Prostate gland (tissue), 2 donors: ENCODE measurements around a stretch of chr3.

GRCh38 chr3:71100015-71100632 lies 483.4 kb downstream of the FOXP1 start:
- PRO-cap, result no peak
- RAMPAGE, long total RNA, 2 experiments, result no peak in any of the 2 experiments

GRCh38 chr3:71133943-71134499 lies 449.5 kb downstream of the FOXP1 start:
- PRO-cap, result no peak
- RAMPAGE, long total RNA, 2 experiments, result no peak in any of the 2 experiments

- PRO-cap, result no peak
- RAMPAGE, long total RNA, 2 experiments, result no peak in any of the 2 experiments
These were observed 429.9 kb downstream of the FOXP1 start for GRCh38 chr3:71153684-71154007.

DNA sequence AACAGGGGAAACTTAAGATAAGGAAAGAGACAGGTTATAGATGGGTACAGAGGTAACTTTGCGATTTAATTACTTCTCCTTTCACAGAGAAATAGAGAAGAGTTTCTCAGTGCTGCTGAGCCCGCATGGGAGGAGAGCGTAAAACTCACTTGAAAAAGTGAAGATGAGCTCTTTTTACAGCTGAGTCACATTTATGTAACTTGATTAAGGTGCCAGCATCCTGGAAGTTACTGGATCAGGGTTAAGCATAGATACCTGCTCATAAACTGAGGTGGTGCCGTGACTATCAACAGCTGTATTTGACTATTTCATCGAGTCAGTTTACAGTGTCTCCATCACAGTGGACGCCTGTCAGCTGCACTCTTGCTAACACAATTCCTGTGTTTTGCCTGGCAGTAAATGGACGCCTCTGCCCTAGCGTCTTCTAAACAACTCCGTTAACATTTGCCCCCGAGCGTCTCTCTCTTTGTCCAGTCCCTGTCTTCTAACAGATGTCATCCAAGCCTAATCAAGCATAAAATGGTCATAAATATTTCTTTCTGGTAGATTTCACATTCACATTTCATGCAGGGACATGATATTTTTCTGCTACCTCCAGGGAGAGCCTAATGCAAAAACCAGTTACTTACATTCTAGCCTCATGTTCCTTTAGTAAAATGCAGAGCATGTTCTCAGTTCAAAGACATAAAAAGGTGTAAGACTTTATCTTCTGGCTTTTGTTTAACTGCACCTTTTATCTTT lies 414.5 kb downstream of the FOXP1 start:
- PRO-cap, result no peak
- RAMPAGE, long total RNA, 2 experiments, result no peak in any of the 2 experiments

DNA sequence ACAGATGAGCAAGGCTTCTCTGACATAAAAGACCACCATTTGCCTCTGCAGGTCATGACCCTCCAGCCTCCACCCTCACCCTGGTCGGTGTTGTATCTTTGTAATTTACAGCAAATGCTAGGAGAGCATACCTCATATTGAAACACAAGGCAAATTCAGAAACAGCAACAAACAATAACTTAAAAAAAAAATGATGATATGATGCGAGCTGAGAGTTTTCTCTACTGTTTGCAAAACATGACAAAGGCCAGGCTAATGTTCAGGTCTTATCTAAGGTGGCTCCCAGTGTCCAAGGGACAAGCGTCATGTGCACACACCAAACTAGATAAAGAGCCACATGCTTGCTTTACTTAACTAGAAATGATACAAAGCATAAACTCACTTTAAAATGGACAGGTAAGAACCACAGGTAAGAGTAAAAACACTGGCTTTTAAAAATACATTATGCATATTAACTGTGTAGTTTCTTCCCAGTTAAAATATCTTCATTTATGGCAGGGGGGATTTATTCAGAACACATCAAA lies 375.9 kb downstream of the FOXP1 start:
- PRO-cap, result no peak
- RAMPAGE, long total RNA, 2 experiments, result no peak in any of the 2 experiments

DNA sequence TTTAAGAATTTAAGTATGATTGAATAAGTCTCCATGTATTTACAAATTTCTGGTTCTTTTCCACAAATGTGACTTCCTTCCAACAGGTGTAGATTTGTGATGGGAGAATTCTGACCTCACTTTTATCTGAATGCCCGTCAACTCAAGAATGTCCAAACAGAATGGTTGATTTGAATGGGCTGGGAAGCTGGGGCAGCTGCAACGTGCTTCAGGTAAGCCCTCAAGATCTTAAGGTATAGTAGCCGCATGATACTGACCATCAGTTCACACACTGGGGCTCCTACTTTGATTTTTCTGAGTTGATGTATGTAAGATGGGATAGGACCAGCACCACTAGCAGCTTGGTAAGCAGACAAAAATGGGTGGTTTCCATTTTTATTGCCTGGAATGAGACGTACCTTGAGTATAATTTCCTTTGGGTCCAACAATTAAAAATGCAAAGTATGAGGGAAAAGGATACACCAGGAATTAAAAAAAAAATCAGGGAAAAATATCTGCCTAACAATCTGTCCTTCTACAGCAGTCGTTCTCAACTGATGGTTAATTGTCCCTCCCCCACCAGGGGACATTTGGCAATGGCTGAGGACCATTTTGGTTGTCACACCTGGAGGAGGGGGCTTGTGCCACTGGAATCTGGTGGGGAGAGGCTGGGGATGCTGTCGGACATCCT lies 367.1 kb downstream of the FOXP1 start:
- PRO-cap, result no peak
- RAMPAGE, long total RNA, 2 experiments, result start-site peak on the minus strand in 1 of 2 experiments, centred at position 294 of the sequence, 10 reads per replicate

GRCh38 chr3:71467265-71468190 lies 116.0 kb downstream of the FOXP1 start:
- PRO-cap, result no peak
- RAMPAGE, long total RNA, 2 experiments, result no peak in any of the 2 experiments

- PRO-cap, result unidirectional peak, plus-strand start at chr3:71573407
- RAMPAGE, long total RNA, 2 experiments, result no peak in any of the 2 experiments
These were observed 10.4 kb downstream of the FOXP1 start for GRCh38 chr3:71573030-71573591.

DNA sequence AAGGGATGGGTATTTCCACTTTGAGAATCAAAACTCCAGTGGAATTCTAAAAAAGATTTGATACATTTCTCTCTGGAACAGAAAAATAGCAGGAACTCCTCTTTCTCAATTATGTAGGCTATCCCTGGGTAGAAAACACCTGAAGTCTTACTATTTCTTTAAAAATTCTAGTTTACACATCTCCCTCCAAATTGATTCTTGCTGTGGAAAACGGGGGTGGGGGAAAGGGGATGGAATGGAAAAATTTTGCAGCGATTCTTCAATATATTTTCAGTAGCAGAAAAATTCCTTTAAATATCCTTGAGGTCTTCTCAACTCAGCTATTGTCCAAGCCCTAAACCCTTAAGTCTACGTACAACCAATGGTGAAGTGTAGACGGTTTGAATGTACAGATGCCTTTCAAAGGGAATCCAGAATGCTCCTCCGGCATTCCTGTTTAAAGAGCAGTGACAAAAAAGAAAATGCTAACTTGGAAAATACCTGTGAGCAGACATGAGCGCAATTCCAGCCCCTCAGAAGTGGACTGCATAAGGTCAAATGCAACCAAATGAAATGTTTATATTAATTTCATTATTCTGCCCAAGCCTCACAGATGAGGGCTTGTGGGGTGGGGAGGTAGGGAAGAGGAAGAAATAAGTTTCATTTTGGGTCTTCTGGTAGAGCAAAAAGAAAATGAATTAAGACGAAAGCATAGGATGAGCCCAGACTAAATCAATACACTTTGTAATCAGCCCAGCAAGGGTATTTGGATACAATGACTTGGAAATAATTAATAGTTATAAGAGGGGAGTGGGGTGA lies 2.9 kb downstream of the FOXP1 start:
- PRO-cap, result unidirectional peak, plus-strand start at position 467 of the sequence
- RAMPAGE, long total RNA, 2 experiments, result no peak in any of the 2 experiments

DNA sequence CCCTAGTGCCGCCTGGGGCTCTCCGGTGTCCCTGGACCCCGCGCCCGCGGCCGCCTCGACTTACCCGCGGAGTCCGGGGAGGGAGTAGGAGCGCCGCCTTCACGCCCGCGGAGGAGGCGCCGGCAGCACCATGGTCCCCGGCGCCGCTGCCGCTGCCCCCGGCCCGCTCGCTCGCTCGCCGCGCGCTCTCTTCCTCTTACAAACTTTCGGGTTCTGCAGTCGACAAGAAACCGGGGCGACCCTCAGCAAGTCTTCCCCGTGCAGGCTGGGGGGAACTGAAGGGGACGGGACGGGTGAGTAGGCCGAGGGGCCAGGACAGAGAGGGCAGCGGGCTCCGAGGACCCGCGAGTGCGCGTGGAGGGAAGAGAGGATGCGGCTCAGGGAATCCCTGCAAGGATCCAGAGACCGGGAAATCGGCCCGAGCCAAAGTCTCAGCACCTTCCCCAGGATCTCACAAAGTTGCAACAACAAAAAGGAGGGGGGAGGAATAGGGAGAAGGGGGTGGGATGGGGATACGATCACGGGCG lies 2.0 kb downstream of the FOXP1 start:
- PRO-cap, result bidirectional peak, plus-strand start outside the sequence, minus-strand start at position 461 of the sequence
- RAMPAGE, long total RNA, 2 experiments, result start-site peak on the minus strand in 2 of 2 experiments, centred at positions 419 to 429 of the sequence, 40 to 54 reads per replicate

GRCh38 chr3:71694907-71695555 lies 30.2 kb downstream of the EIF4E3 start:
- PRO-cap, result no peak
- RAMPAGE, long total RNA, 2 experiments, result no peak in any of the 2 experiments

DNA sequence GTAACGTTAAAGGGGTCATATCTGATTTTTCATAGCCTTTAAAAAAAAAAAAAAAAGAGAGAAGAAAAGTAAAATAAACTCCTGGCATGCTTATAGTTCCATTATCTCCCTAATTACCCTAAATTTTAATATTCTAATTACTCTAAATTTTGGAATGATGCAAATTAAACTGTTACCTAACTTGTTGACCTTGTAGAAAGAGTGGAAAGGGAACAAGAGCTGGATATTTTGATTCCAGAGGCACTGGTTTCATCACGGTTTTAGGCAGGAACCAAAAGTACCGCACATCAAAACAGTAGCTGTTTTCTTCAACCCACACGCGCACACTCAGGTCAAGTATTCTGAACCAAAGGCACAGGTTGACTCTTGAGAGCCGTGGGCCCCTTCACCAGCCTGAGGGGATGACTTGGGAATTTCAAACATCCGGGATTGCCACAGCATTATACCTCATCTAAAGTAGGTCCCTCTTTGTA lies 87.9 kb upstream of the PROK2 start:
- PRO-cap, result no peak
- RAMPAGE, long total RNA, 2 experiments, result no peak in any of the 2 experiments

GRCh38 chr3:71987718-71988200 lies 202.8 kb upstream of the PROK2 start:
- PRO-cap, result no peak
- RAMPAGE, long total RNA, 2 experiments, result no peak in any of the 2 experiments

DNA sequence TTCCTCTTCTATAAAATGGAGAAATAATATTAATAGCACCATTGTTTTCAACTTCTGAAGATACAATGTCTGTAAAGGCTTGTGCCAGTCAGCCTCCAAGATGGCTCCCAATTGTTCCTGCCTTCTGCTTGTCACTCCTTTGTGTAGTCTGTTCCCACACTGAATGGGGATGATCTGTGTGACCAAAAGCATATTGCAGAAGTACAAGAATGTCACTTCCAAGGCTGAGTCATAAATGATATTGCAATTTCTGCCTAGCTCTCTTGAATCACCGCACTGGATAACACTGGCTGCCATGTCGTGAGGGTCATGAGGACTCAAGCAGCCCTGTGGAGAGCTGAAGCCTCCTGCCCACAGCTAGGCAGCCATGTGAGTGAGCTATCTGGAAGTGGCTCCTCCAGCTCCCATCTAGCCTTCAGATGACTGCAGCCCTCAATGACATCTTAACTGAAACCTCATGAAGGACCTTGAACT lies 223.6 kb upstream of the PROK2 start:
- PRO-cap, result no peak
- RAMPAGE, long total RNA, 2 experiments, result no peak in any of the 2 experiments

DNA sequence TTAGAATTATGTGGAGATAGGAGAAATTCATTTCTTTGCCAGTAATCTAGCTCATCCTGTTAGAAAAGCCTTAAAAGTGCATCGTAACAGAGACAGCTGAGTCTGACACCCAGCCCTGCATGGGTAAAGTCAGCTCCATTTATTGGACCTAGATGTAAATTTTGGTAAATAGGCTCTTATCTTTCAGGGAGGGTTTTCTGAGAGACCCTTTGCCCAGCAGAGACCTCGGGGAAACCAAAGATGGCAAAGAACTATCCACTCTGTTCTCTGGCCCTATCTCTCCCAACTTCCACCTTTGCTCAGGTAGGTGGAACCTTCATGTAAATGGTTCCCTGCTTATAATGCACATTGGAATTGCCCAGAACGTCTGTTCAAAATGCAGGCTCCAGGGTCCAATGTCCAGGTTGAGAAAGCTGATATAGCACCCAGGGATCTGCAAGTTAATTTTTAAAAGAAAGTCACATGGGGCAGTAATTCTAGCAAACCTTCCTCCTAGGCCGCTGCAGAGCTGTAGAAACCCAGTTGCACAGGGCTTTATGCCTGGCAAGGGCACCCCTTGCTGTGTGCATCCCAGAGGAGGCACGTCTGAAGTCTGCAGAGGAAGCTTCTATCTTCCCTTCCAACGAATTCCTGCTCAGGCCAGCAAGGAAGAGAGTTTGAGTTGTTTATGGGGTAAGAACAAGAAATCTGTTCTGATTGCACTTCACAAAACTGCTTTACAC lies 366.0 kb upstream of the PROK2 start:
- PRO-cap, result no peak
- RAMPAGE, long total RNA, 2 experiments, result no peak in any of the 2 experiments

GRCh38 chr3:72185922-72186650 lies 401.1 kb upstream of the PROK2 start:
- PRO-cap, result no peak
- RAMPAGE, long total RNA, 2 experiments, result no peak in any of the 2 experiments

DNA sequence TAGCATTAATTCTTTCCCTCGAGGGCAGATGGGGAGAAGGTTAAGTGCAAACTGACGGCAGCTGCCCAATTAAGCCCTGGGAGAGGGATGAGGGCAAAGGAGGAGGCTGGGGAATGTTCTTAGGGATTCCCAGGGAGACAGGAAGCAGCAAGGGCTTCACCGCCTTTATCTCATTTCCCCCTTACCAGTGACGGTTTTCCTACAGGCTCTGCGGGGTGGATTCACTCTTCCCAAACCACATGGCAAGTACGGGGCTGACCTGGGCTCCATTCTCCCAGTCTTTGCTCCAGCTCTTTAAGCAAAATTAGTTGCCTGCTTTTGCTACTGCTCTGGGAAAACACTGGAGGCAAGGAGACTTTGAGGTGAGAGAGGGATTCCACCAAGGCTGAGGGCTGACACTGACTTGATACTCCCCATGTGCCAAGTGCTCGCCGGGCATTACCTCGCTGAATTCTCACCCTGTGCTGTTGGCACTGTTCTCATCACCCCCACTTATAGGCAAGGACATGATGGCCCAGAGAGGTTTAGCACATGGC lies 519.1 kb upstream of the PROK2 start:
- PRO-cap, result unidirectional peak, plus-strand start at position 238 of the sequence
- RAMPAGE, long total RNA, 2 experiments, result no peak in any of the 2 experiments

DNA sequence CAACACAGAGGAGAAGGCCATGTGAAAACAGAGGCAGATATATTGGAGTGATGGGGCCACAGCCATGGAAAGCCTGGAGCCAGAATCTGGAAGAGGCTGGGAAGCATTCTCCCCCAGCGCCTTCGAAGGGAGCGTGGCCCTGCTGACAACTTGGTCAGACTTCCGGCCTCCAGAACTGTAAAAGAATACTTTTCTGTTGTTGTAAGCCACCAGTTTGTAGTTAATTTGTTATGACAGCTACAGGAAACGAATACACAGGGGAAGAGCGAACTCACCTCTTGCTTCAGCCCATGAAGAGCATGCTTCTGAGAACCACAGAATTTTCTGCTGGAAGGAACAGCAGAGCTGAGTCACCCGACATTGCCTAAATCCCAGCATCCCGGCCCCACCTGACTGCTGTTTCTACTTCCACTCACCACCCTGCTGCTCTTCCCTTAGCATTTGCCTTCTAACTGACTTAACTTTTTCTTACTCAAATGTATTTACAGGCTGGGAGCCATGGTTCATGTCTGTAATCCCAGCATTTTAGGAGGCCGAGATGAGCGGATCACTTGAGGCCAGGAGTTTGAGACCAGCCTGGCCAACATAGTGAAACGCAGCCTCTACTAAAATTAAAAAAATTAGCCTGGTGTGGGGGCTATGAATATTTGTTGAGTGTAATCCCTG lies 501.6 kb downstream of the SHQ1 start:
- PRO-cap, result no peak
- RAMPAGE, long total RNA, 2 experiments, result no peak in any of the 2 experiments

- PRO-cap, result no peak
- RAMPAGE, long total RNA, 2 experiments, result no peak in any of the 2 experiments
These were observed 121.1 kb downstream of the SHQ1 start for GRCh38 chr3:72727052-72727548.

DNA sequence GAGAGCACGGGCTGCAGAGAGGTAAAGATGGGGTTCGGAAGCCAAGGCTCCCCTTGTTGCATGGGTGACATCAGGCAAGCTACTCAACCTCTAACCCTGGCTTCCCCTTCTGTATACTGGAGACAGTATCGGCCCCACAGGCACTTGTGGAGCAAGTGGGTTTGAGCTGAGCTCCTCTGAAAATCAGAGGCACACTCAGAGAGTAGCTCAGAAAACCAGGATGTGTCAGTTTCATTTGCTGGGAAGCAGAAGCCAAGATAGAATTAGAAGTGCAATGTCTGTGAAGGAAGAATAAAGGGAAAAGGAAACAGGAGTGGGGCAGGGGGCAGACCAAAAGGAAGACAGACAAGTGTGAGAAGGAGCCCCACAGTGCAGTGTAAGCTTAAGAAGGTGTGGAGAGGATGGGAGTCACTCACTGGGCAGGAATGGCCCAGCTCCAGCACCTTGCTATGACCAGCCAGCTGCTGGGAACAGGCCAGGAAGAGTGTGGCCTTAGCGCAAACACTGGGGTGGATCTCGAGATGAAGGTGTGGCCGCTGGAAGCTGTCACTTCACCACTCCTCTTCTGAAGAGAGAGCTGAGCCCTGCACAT lies 108.7 kb downstream of the SHQ1 start:
- PRO-cap, result no peak
- RAMPAGE, long total RNA, 2 experiments, result no peak in any of the 2 experiments